ENCODE data around the genes BTAF1 and KIF11.

DNA sequence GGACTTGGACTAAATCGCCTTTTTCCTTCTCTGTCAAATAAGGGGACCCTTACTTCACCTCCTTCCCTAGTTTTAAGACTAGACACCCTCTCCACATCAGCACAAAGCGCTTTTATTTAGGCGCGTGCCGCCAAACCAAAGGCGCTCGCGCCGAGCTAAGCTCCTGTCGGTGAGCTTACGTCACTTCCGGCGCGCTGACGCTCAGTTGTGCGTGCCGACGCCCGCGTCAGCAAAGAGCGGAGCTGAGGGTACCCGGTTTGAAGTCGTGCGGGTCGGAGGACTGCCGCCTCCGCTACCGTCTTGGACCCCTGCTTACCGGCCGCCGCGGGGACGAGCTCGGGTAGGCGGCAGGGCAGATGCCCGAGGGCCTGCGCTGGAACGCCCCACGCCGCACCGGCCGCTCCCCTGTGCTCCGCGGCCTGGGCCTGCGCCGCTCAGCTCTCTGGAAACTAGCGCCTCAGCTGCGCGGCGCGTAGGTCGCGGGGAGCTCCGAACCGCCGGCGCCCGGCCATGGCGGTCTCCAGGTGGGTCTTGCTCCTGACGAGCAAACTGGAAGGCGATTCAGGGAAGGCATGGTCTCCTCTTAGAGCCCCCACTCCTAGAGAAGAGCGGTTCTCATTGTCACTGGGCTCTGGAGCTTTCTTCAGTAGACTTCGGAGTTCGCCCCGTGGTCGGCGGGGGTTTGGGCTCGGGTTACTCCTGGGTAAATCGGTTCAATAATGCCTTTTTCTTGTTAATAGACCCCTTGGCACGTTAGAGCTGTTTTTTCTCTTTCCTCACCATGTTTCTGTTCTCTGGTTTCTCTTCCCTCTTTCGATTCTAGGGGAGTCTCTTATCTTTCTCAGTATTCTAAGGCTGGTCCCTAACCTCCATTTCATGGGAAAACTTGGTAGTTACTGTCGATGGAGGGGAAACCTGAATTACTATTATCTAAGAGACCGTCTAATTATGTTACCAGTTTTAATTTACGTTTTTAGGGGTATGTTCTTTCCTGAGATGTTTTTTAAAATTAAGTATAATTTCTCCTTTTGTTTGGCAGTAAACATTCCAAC lies at the start of gene BTAF1:
TSS of gene BTAF1 (plus strand) at position 204 of the 1,052 bp plus-strand sequence.
- PRO-cap, 3 experiments, result peak in 3 of 3 experiments; most common plus-strand start position 232 of the sequence (in 2); most common minus-strand start position 157 of the sequence (in 2)
- RAMPAGE, long total RNA, result no peak
- RRBS, 2 experiments, result 1 to 2% methylated on average over 43 of the region's 74 CpGs

DNA sequence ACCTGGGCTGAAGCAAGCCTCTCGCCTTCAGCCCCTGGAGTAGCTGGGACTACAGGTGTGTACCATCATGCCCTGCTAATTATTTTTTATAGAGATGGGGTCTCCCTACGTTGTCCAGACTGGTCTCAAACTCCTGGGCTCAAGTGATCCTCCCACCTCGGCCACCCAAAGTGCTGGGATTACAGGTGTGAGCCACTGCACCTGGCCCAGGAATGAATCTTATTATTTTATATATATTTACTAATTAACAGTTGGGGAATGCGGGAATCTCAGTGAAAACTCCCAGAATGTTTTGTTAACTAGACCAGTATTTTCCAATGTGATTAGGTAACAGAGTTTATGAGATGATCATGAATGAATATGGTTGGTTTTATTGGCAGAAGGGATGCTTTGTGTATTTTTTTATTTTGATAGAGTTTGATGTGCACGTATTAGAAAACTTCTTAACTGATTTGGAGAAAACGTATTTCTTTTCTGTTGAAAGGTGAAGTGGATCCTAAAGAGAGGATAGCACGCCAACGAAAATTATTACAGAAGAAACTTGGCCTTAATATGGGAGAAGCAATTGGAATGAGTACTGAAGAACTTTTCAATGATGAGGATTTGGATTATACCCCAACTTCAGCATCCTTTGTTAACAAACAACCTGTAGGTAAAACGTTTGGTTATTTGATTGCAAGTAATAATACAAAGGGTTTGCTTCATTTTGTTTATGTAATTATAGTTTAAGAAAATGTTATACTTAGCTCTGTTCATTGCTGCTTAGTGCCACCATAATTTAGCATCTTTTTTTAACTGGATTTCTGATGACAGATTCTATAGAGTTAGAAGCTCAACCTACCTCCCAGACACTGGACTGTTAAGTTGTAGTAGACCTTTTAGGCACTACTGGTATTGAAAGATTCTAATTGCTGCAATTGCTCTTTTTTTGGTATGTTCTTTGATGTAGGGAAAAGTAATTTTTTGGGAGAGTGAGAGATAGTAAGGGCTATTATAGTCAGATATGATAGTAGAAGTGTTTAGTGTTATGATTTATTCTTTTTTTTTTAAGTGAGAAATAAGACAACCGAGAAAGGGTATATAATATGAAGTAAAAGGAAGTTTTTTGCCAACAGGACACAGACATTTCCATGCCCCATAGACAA lies 27.7 kb downstream of the BTAF1 start:
- PRO-cap, 3 experiments, result no peak in any of the 3 experiments
- RAMPAGE, long total RNA, result no peak
- RRBS, 2 experiments, result no CpG with 5 or more reads among the region's 10 CpGs

DNA sequence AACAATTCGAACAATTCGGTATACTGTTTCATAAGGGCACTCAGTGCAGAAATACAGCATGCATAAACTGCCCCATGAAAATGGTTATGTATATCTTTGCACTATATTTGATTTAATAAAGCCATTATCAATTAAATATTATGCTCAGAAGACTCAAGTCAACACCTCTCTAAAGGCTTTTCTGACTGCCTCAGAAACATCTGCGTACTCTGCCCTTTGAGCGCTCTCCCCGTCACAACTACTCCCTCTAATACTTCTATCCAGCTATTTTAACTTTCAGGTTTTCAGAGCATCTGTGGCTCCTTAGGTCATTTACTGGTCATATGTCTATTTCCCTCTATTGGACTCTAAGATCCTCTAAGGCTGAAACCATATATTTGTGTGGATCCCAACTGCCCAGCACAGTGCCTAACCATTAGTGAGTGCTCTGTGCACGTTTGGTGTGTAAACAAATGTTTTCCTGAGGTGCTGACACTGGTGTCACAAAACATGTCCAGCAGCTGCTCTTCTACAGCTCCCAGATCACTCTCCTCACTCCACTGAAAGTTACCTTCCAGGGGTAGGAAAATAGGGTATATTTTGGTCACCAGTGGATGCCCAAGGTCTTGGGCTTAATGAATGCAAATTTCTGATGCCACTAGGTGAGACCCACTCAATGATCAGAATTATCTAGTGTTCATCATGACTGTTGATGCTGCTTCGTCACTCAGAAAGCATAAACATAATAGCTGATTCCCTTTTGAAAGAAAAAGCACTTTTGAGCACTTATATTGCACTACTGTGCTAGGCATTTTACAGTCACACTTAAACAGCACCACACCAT lies 179.2 kb downstream of the BTAF1 start:
- PRO-cap, 3 experiments, result no peak in any of the 3 experiments
- RAMPAGE, long total RNA, result no peak
- RRBS, 2 experiments, result no CpG with 5 or more reads among the region's 7 CpGs

DNA sequence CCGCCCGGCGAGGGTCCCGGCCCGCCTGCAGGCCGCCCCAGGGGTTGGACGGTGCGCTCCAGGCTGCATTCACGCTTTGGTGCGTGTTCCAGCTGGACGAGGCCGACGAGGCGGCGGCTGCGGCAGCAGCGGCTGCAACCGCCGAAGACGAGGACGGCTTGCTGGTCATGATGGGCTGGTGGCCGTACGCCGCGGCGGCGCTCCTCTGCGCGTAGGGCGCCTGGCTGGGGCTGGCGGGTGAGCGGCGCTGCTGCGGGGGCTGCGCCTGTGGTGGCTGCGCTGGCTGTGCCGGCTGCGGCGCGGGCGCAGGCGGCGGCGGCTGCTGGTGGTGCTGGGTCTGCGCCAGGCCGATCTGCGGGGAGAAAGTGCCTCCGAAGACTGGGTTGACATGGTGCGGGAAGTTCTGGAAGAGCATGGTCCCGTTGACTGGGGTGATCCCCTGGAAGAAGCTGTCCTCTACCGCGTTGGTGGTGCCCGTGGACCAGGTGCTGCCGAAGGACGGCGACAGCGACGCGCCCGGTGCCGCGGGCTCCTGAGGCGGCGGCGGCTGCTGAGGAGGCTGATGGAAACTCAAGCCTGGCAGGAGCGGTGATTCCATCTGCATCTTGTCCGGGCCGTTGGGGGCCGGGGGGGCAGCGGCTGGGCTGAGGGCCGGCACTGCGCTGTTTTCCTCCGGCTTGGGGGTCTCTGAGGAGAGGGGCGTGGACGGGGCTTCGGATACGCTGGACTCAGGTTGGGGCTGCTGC lies 51.2 kb downstream of the CPEB3 start:
- PRO-cap, 3 experiments, result no peak in any of the 3 experiments
- RAMPAGE, long total RNA, result no peak
- RRBS, 2 experiments, result 2 to 4% methylated on average over 8 of the region's 77 CpGs

GRCh38 chr10:92592850-92593890 lies at the start of gene KIF11:
Gene KIF11, plus strand, starts transcription at chr10:92593130.
- PRO-cap, 3 experiments, result peak in 3 of 3 experiments; most common plus-strand start chr10:92593130 (in 2); most common minus-strand start chr10:92592959 (in 3)
- RAMPAGE, long total RNA, result no peak
- RRBS, 2 experiments, result 1 to 3% methylated on average over 33 of the region's 62 CpGs

DNA sequence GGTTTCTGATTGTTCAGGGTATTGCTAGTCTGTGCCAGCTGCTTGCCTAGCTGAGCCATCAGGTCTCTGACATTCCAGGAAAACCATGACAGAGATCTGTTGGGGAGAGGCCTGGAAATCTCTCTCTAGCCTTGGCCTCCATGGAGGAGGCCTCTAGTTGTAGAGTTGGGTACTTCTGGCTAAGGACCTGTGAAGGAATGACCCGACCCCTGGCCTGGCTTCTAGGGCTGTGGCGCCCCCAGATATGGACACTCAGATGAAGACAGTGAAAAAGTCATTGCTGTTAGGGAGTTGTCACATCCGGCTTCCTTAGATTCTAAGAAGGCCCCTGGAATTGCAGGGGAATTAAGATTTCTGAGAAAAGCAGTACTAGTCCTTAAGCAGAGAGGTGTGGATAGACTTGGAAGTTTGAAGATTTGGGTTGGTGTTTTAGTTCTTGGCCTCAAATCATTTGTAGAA lies 6.9 kb downstream of the HHEX start:
- PRO-cap, 3 experiments, result no peak in any of the 3 experiments
- RAMPAGE, long total RNA, result no peak
- RRBS, 2 experiments, result no CpG with 5 or more reads among the region's 3 CpGs

DNA sequence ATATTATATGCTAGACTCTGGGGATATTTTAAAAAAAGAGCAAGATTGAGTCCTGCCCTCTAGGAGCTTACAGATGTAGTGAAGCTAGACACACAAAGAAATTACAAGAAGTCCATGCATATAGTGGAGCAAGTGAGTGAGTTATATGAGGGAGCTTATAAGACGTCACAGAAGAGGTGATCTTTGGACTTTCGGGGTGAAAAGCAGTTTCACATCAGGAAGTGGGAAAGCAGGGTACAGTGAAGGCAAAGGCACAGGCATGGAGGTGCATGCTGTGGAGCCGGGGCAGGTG lies 38.5 kb upstream of the EXOC6 start:
- PRO-cap, 3 experiments, result no peak in any of the 3 experiments
- RAMPAGE, long total RNA, result no peak
- RRBS, 2 experiments, result no CpG with 5 or more reads among the region's 3 CpGs

GRCh38 chr10:92818088-92818375 lies 30.3 kb upstream of the EXOC6 start:
- PRO-cap, 3 experiments, result no peak in any of the 3 experiments
- RAMPAGE, long total RNA, result no peak
- RRBS, 2 experiments, result no CpG with 5 or more reads among the region's 3 CpGs

- PRO-cap, 3 experiments, result no peak in any of the 3 experiments
- RAMPAGE, long total RNA, result no peak
- RRBS, 2 experiments, result no CpG with 5 or more reads among the region's 2 CpGs
Observed at GRCh38 chr10:92826551-92827116, 21.7 kb upstream of the EXOC6 start.

DNA sequence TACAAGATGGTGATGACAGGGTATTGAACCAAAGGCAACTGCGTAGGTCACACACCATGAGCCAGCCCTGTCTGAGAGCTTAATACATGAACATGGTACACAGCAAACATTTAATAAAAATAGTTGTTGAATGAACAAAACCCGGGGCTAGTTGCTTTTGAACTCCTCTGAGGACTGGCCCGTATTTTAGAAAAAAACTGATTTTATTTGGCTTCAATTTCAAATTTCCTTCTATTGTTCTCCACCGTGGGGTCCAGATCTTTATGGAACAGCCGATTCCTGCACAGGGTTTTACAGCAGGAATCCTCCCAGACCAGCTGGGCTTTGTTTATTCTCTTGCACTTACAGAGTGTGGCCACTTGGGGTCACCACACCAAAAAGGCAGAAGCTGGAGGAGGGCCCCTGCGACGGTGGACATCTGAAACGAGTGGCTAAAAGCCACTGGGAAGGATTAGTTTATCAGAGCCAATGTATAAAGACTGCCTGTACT lies 5.4 kb upstream of the EXOC6 start:
- PRO-cap, 3 experiments, result no peak in any of the 3 experiments
- RAMPAGE, long total RNA, result no peak
- RRBS, 2 experiments, result no CpG with 5 or more reads among the region's 8 CpGs

- PRO-cap, 3 experiments, result no peak in any of the 3 experiments
- RAMPAGE, long total RNA, result no peak
- RRBS, 2 experiments, result no CpG with 5 or more reads among the region's 4 CpGs
Observed at GRCh38 chr10:92872876-92873453, 24.6 kb downstream of the EXOC6 start.

- PRO-cap, 3 experiments, result no peak in any of the 3 experiments
- RAMPAGE, long total RNA, result no peak
- RRBS, 2 experiments, result 2 to 4% methylated on average over 30 of the region's 70 CpGs
Observed at GRCh38 chr10:93071599-93072766, 1.7 kb upstream of the CYP26A1 start.

DNA sequence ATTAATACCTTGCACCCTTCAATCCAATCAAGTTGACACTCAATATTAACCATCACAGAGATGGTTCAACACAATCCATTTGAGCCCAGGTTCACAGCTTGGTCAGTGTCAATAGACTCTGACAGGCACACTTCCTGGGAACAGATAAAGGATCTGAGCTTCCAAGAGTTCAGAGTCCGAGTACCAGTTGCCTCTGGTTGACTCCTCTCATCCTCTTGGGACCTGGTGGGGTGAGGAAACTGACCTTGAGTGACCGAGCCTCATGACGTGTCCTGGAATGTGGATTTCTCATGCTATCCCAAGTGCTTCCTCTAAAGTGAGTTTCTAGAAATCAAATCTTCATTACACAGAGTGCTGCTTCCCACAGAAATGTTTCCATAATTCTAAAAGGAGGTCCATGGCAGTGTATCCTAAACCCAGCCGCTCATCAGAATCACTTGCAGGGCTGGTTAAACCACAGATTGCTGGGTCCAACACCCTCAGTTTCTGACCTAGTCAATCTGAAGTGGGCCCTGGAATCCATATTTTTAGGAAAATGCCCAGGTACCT lies 162.1 kb downstream of the CYP26A1 start:
- PRO-cap, 3 experiments, result no peak in any of the 3 experiments
- RAMPAGE, long total RNA, result no peak
- RRBS, 2 experiments, result no CpG with 5 or more reads among the region's 4 CpGs

- PRO-cap, 3 experiments, result peak in 2 of 3 experiments; most common minus-strand start chr10:93438911 (in 2)
- RAMPAGE, long total RNA, result no peak
- RRBS, 2 experiments, result no CpG with 5 or more reads among the region's 9 CpGs
Observed at GRCh38 chr10:93438873-93439281, 43.3 kb downstream of the MYOF start.

GRCh38 chr10:93443196-93444063 lies 38.7 kb downstream of the MYOF start:
- PRO-cap, 3 experiments, result no peak in any of the 3 experiments
- RAMPAGE, long total RNA, result no peak
- RRBS, 2 experiments, result no CpG with 5 or more reads among the region's 4 CpGs

GRCh38 chr10:93548618-93549060 lies 17.8 kb upstream of the FFAR4 start:
- PRO-cap, 3 experiments, result no peak in any of the 3 experiments
- RAMPAGE, long total RNA, result no peak
- RRBS, 2 experiments, result no CpG with 5 or more reads among the region's 4 CpGs

GRCh38 chr10:93589994-93590542 lies 11.0 kb downstream of the RBP4 start:
- PRO-cap, 3 experiments, result no peak in any of the 3 experiments
- RAMPAGE, long total RNA, result no peak
- RRBS, 2 experiments, result no CpG with 5 or more reads among the region's 13 CpGs

GRCh38 chr10:93701825-93702000 lies 679 bp downstream of the FRA10AC1 start:
- PRO-cap, 3 experiments, result no peak in any of the 3 experiments
- RAMPAGE, long total RNA, result no peak
- RRBS, 2 experiments, result no CpG with 5 or more reads among the region's 2 CpGs

- PRO-cap, 3 experiments, result no peak in any of the 3 experiments
- RAMPAGE, long total RNA, result no peak
- RRBS, 2 experiments, result no CpG with 5 or more reads among the region's 5 CpGs
Observed at GRCh38 chr10:93751813-93752297, 5.9 kb upstream of the LGI1 start.

- PRO-cap, 3 experiments, result peak in 1 of 3 experiments; most common plus-strand start chr10:94213495 (in 1)
- RAMPAGE, long total RNA, result no peak
Observed at GRCh38 chr10:94213385-94213594, 149.4 kb downstream of the NOC3L start.

Measured in skeletal muscle tissue (tissue), 7 donors.